Foreskin fibroblast (primary cell): ENCODE results near the genes PRR4, TAS2R14 and TAS2R30.

DNA sequence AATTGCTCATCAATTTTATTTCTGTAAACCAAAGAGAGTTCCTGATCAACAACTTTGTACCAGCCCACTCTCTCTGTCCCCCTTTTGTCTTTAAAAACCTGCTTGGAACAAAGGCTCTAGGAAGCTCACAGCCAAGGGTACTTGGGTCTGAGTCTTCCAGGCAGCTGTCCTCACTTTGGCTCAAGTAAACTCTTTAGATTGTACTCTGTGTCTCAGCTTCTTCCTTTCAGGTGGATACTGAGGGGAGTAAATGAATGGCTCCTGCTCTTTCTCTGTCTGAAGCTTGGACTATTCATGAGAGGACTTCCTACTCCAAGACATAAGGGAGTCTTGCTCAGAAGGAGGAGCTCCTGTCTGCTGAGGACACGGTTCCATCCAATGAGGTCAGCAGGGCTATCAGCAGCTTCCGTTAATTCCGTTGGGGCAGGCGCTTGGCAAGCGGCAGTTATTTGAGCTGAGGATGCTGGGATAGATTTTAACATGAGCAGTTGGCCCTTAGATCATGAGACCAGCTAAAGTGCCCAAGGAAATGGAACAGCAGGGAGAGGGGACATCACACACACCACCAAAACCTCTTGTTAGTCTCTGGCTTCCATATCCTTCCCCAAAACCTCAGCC is 138.5 kb upstream of the PZP start:
- RRBS, result no CpG with 5 or more reads among the region's 5 CpGs

GRCh38 chr12:9435486-9436137 is 172.1 kb downstream of the KLRB1 start:
- RRBS, result no CpG with 5 or more reads among the region's 24 CpGs

GRCh38 chr12:9437967-9438352 is 169.8 kb downstream of the KLRB1 start:
- RRBS, result no CpG with 5 or more reads among the region's 8 CpGs

- RRBS, result no CpG with 5 or more reads among the region's 3 CpGs
Measured at GRCh38 chr12:9674131-9674773, 4.7 kb downstream of the CLEC2D start.

GRCh38 chr12:9753156-9754170 is 7.2 kb downstream of the CD69 start:
- RRBS, result no CpG with 5 or more reads among the region's 6 CpGs

- RRBS, result no CpG with 5 or more reads among the region's 5 CpGs
Measured at GRCh38 chr12:9756597-9757224, 4.0 kb downstream of the CD69 start.

DNA sequence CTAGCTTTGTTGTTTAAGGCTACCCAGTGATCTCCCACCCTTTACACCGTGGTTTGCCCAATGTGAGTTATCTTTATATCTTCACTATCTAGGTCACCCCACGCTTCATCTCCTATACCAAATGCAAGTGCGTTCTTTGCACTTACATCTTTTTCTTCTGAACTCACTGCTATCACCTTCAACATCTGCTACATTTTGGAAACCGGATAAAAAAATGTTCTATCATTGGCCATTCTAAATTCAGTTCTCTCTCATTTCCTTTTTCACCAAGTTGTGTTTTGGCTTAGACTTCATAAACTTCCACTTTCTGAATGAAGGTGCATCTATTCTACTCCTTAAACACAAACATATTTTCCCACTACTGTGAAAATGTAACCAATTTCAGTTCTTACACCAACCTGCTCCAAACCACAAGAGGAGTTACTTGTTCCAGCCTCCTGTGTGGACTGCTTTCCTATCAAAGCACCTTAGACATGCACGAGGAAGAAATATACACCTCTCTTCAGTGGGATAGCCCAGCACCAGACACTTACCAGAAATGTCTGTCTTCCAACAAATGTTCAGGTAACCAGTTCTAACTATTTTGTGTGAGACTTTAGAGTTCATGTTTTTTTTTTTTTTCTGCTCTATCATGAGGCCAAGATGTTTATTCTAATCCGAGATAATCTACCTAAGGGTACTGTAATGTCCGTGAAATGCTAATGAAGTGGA is 21.9 kb downstream of the CLEC9A start:
- RRBS, result no CpG with 5 or more reads among the region's 7 CpGs

- RRBS, result no CpG with 5 or more reads among the region's 5 CpGs
Measured at GRCh38 chr12:10160915-10161276, 11.0 kb downstream of the OLR1 start.

- RRBS, result no CpG with 5 or more reads among the region's 5 CpGs
Measured at GRCh38 chr12:10168979-10169595, 2.8 kb downstream of the OLR1 start.

GRCh38 chr12:10849141-10849730 is at the start of gene PRR4:
TSS of gene PRR4 (minus strand) at chr12:10849475.
- RRBS, result no CpG with 5 or more reads among the region's 3 CpGs

GRCh38 chr12:10883692-10884129 is 344 bp downstream of the PRH1 start:
- RRBS, result no CpG with 5 or more reads among the region's 2 CpGs

DNA sequence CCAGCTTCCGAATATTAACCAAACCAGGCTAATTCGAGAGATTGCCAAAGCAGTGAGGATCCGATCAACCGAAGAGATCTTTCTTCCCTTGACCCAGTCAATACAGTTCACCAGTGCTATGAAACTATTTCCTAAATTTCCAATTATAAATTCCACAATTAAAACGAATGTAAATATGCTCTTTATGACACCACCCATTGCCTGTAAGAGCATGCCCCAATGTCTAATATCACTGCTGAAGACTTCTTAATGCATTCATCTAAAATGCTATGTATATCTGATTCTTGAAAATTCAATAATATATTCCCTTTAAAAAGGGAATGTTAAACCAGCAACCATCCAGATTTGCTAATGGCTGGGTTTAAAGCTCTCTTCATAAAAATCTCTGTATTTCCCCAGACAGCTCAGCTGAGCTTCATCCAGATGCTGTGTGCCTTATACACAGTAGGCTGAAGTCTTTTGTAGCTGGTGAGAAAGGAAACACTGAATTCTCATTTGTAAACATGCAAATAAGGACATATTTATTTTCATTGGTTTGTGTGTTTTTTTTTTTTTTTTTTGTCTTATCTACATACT is at the start of gene TAS2R14:
TSS of gene TAS2R14 (minus strand) at position 254 of the 576 bp plus-strand sequence.
- RRBS, result no CpG with 5 or more reads among the region's 5 CpGs

GRCh38 chr12:11134359-11135066 is at the start of gene TAS2R30:
TSS of gene TAS2R30 (minus strand) at chr12:11134644.
- RRBS, result no CpG with 5 or more reads among the region's 6 CpGs

GRCh38 chr12:11707963-11708405 is 58.5 kb downstream of the ETV6 start:
- RRBS, result no CpG with 5 or more reads among the region's 3 CpGs

- RRBS, result no CpG with 5 or more reads among the region's 4 CpGs
Measured at GRCh38 chr12:11737534-11738012, 88.1 kb downstream of the ETV6 start.

GRCh38 chr12:11739898-11740662 is 90.6 kb downstream of the ETV6 start:
- RRBS, result no CpG with 5 or more reads among the region's 10 CpGs

DNA sequence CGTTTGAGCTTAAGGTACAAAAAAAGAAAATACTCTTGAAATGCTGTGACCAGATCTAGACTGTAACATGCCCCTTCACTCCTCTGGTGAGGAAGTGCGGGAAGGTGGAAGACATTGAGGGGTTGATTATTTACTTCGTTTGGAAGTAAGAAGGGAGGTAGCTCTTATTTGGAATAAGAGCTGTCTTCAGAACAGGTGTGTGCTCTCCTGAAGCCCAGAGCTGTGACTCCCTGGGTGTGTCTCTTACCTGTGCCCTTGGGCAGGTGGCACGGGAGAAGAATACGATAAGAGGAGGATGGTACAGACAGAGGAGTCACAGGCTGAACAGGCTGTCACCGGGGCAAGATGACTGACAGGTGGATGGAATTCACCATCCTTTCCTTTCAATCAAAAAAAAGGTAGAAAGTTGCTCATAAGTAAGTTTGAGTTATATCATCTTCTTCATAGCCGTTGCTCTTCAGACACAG is 120.2 kb downstream of the ETV6 start:
- RRBS, result no CpG with 5 or more reads among the region's 7 CpGs

DNA sequence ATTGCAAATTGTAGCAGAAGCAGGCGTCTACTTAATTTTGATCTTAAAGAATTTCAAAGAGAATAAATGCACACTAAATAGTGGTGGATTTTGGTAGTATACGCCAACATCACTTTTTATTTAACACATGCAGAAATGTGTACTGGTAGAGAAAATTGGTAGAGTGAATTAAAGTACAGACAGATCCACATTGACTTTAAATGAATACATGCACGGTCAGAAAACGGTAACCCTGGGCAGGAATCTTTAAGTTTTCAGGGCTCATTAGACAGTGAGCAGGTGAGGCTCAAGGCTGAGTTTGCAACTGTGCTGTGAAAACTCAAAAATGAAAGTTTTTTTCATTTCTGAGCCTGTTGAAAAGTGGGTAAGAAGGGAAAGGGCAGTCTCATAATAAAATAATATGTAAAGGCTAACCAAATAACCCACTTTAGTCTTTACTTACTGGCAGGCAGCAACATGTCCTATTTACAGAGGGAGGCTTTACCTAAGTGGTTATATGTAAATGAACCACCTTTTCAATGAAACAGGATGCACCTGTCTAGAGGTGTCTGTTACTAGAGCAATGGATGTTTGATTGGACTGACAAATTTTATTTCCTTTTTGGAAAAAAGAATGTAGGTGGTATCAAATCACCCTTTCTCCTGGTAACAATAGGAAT is 157.9 kb downstream of the ETV6 start:
- RRBS, result no CpG with 5 or more reads among the region's 4 CpGs

- RRBS, result no CpG with 5 or more reads among the region's 6 CpGs
Measured at GRCh38 chr12:11813486-11814086, 164.1 kb downstream of the ETV6 start.